Heart (tissue), 3 donors: ENCODE measurements around a stretch of chr1.

- RAMPAGE, long total RNA, 2 experiments, result no peak in any of the 2 experiments
Measured at GRCh38 chr1:116537073-116537642, 33.7 kb downstream of the CD58 start.

- RAMPAGE, long total RNA, 2 experiments, result no peak in any of the 2 experiments
Measured at GRCh38 chr1:116544719-116545401, 26.0 kb downstream of the CD58 start.

- RAMPAGE, long total RNA, 2 experiments, result no peak in any of the 2 experiments
Measured at GRCh38 chr1:116598611-116598818, 27.7 kb upstream of the CD58 start.

DNA sequence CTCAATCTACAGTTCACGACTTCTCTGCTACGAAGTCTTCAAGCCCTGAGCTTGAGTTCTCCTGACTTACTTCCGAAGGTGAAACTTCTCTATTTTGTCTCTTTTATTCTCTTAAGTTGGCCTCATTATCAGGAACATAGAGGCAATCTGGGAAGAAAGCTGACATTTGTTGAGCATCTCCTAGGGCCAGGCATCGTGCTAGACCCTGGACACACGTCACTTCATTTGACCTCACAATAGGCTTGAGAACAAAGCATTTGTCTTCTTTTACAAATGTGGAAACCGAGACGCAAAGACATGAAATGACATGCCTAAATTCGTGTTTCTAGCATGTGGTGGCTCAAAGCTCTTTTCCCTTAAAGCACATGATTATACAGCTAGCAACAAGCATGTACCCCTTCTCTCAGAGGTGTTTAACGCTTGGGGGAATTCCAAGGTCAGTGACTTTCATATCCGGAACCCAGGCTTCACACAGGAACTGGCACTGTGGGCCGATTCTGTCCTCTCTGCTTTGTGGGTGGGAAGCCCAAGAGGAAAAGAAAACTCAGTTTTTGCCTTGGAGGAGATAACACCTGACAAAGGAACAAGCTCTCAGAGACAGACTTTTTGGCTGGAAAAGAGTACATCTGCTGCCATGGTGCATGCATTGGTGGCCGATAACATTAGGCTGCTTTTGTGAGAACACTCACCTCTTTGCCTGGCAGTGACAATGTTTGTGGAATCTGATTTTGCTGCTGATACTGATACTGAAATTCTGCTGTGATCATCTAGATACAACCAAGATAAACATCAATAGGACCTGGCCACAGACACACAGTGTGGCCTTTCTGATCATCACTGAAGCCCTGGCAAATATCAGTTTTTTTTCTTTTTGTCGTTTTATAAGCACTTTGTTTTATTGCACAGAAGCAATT lies 15.4 kb upstream of the CD2 start:
- RAMPAGE, long total RNA, 2 experiments, result no peak in any of the 2 experiments

- RAMPAGE, long total RNA, 2 experiments, result no peak in any of the 2 experiments
Measured at GRCh38 chr1:116755231-116755651, 1.0 kb downstream of the CD2 start.

- RAMPAGE, long total RNA, 2 experiments, result no peak in any of the 2 experiments
Measured at GRCh38 chr1:116950502-116951134, 40.9 kb downstream of the PTGFRN start.

- RAMPAGE, long total RNA, 2 experiments, result no peak in any of the 2 experiments
Measured at GRCh38 chr1:117209008-117209619, 1.6 kb downstream of the VTCN1 start.

- RAMPAGE, long total RNA, 2 experiments, result no peak in any of the 2 experiments
Measured at GRCh38 chr1:117232469-117233046, 21.8 kb upstream of the VTCN1 start.

DNA sequence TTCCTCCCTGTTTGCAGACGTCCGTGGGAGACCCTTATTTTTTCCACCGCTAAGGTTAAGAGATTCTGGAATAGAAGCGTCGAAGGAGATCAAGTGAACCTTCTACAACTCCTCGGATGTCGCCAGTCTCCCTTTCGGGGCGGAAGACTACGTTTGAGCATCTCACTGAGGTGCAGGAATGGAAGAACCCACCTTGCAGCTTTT lies 325 bp downstream of the MAN1A2 start:
- RAMPAGE, long total RNA, 2 experiments, result no peak in any of the 2 experiments

DNA sequence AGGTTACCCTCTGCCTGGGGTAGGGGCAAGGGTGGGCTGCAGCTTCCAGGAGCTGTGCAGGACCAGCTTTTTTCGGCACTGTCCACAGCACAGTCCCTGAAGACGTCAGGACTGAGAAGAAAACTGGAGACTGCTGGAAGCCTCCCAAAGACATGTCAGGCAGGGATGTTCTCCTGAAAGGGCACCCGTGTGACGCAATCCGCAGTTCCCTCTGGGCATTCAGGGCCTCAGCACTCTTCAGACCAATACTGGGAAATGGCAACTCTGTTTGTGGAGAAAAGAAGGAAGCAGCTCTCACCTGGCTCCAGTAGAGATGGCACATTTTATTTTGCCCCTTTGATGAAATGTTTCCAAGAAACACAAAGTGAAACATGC lies 64.8 kb upstream of the TENT5C start:
- RAMPAGE, long total RNA, 2 experiments, result no peak in any of the 2 experiments

DNA sequence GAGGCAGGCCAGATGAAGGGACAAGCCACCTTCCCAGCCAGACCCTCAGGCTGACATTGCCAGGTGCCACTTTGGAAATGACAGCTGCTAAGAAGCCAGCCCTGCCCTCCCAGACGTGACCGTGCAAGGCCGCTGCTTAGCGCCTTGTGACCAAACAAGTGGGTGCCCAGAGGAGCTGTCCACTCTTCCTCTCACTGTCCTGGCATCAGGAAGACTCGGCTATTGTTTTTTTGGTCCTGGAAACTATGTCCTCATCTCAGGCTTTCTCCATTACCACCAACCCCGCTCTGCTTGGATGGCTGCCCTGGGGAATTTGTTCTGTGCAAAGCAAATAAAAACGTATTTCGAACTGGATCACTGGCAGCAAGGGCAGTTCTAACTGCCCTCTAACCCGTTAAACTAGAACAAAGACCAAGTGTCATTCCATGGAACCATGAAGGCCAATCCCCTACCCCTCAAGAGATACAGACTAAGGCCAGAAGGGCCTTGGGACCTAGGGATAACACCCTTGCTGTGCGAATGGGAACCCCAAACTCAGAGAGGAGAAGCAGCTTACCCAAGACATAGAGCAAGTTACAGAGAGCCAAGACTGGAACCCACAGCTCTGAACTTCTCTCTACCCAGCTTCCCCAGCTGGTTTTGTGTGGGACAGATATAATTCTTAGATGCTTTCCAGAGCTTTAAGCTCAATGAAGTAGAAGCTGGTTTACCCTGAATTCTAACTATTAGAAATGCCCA lies 13.6 kb upstream of the TENT5C start:
- RAMPAGE, long total RNA, 2 experiments, result no peak in any of the 2 experiments

GRCh38 chr1:117656055-117656931 lies 50.4 kb downstream of the TENT5C start:
- RAMPAGE, long total RNA, 2 experiments, result no peak in any of the 2 experiments

GRCh38 chr1:117658760-117659342 lies 53.0 kb downstream of the TENT5C start:
- RAMPAGE, long total RNA, 2 experiments, result no peak in any of the 2 experiments

DNA sequence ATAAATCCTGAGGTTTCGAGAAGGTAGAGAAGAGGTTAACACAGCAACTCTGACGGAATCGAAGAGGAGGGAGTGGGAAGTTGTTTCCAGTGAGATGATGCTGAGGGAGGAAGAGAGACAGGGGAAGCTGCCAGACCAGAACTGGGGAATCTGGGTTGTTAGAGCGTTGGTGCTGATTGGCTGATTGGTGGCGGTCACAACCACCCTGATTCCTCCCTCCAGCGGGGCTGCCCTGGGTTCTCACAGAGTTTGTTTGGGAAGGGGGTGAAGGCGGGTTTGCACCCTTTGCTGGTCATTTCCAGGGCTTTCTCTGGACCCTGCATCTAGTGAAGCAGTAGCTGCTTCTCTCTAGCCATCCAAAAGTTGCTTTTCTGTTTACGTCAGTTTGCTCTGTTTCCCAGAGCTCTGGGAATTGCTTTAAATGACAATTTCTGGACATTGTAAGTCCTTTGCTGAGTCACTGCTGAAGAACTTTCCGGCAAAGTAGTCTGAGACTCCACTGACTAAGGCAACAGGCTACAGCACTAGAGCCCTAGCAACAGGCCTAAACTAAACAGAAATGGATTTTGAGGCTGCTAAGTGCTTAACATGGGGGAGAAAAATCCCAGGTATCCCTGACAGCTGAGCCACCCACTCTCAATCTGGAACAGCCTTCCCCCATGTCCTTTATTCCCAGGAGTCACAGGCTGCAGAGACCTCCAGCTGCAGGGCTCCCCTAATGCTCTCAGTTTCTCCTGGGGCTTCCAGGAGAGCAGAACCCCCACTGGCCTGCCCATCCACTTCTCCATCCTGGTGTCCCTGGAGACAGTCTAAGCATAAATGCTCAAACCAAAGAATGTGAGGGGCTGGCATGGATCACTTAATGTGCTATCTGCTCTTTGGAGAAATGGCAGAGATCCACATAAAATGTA lies 90.2 kb downstream of the TENT5C start:
- RAMPAGE, long total RNA, 2 experiments, result no peak in any of the 2 experiments

GRCh38 chr1:117899024-117899400 lies 30.4 kb downstream of the GDAP2 start:
- RAMPAGE, long total RNA, 2 experiments, result no peak in any of the 2 experiments

- RAMPAGE, long total RNA, 2 experiments, result no peak in any of the 2 experiments
Measured at GRCh38 chr1:117907267-117907652, 22.2 kb downstream of the GDAP2 start.

- RAMPAGE, long total RNA, 2 experiments, result no peak in any of the 2 experiments
Measured at GRCh38 chr1:118986272-118987033, 1.7 kb downstream of the TBX15 start.

- RAMPAGE, long total RNA, 2 experiments, result no peak in any of the 2 experiments
Measured at GRCh38 chr1:119542323-119543193, 35.5 kb downstream of the HSD3B1 start.

DNA sequence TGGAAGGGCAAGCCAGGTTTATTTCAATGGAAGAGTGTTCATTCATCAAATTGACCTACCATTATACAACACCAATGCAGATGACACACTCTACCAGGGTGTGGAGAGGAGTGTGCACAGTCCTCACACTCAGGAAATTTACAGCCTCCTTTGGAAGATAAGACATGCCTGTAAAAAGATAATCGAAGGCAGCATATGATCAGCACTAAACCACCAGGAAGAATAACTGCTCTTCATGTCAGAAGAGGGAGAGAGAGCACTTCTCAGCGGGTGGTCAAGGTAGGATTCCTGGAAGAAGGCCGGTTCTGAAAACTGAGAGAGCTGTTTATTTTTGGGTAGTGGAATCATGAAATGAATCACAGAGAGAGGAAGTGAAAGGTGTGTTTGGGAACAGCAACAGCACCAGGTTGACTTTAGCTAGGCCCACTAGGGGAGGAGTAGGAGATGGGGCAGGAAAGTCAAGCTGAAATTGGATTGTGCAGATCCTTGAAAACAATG lies 14.0 kb upstream of the ZNF697 start:
- RAMPAGE, long total RNA, 2 experiments, result no peak in any of the 2 experiments

DNA sequence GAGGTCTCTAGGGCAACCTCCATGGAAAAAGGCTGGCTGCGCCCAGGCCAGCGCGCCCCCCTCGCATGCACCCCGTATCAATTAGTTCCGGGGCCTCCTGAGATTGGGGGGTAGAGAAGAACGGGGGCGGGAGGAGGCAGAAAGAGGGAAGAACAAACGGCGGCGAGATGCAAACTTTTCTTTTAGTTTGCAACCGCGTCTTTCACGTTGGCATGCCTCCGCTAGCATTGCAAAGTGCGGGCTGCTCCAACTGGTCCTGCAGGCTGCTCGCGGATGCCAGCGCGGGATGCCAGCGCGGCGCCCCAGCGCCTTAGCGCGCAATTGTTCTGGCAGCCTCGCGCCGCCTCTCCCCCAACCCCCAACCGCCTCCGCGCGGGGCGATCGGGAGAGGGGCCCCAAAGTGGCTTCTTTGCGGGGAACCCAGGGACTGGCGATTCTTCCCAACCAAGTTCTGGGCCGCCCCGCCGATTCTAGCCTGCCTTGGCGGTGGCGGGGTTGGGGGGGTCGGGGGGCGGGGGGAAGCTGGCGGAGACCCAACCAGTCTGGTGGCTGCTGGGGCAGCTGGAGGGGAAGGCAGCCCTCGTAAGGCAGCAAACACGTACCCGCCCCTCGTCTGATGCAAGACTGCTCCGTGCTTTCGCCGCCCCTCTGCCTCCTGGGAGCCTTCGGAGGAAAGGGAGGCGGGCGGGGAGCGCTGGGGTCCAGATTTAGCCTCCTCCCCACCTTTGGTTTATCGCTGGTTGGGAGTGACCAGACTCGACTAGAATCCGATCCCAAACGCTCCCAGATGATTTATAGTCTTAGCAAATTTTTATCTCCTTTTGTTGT lies 663 bp downstream of the PHGDH start:
- RAMPAGE, long total RNA, 2 experiments, result no peak in any of the 2 experiments